Thoracic aorta (tissue), 1 donor: Measurements from ENCODE around the gene OR2K2.

GRCh38 chr9:110777227-110777504 lies 108.6 kb downstream of the MUSK start:
- RAMPAGE, long total RNA = no peak

GRCh38 chr9:111039523-111039819 lies 1.2 kb upstream of the LPAR1 start:
- RAMPAGE, long total RNA = no peak

DNA sequence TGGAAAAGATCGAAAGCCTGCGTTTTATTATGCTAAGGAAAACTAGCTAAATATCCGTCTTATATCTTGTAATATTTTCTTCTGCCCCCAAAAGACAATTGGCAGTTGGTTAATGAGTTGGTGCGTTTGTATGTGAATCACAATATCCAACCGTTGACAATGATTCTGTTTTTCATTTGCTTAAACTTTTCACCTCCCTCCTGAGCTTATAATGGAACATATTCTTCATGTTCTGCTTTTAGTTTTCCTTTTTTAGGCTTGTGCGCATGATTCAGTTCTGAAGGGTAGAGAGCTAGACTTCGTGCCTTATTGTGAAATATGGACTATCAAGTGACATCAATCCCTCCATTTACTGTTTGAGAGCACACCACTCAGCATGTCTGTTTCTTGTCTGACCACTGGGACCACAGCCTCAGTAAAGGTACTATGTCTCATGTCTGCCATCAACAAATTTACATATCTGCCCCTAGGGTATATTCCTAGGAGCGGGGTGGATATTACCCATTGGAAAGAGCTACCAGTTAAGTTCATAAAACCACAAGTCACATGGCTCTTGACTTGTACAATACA lies 30.5 kb upstream of the LPAR1 start:
- RAMPAGE, long total RNA = no peak

DNA sequence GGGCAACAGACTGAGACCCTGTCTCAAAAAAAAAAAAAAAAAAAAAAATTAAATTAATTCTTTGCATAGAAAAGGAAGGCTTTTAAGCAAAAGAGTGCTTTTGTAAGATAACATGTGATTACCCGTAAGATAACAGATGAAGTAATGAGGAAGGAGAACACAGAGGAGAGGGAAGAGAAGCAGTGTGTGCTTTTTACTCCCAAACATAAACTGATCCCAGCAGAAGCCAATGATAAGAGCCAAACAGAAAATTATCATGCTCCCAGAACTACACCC lies 42.2 kb downstream of the OR2K2 start:
- RAMPAGE, long total RNA = no peak

DNA sequence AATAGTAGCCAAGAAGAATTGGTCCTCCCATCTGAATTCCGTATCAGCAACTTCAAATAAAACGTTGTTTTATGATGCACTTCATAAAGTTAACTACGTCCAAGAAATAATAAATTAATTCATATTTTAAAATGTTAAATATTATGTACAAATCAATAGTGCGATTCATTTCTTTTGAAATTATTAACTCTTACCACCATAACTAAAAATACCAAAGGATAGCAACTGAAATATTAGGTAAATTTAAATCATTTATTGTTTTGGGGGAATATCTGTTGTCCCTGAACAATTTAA lies at the start of gene OR2K2:
Gene OR2K2, minus strand, starts transcription at position 93 of the 294 bp plus-strand sequence.
- RAMPAGE, long total RNA = no peak

DNA sequence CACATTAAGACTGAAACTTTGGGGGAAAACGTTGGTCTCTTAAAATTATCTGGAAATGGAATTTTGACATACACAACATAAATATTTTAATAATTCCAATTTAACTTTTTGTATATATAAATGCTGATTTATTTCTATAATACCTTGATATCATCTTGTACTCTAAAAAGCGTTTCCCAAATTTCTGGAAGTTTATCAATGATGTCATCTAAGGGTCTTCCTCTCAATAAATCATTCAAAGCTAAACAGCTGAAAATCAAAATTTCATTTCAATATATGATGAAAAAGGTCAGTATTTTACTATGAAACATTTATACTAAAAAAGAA lies 55.1 kb upstream of the OR2K2 start:
- RAMPAGE, long total RNA = no peak

GRCh38 chr9:111456373-111457076 lies 27.7 kb downstream of the ECPAS start:
- RAMPAGE, long total RNA = no peak

DNA sequence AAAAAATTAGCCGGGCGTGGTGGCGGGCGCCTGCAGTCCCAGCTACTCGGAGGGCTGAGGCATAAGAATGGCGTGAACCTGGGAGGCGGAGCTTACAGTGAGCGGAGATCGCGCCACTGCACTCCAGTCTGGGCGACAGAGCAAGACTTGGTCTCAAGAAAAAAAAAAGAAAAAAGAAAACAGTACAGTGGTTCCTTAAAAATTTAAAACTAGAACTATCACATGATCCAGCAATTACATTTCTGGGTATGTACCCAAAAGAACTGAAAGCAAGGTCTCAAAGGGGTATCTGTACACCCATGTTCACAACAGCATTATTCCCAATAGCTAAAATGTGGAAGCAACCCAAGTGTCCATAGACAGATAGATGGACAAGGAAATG lies 2.8 kb downstream of the ECPAS start:
- RAMPAGE, long total RNA = no peak

DNA sequence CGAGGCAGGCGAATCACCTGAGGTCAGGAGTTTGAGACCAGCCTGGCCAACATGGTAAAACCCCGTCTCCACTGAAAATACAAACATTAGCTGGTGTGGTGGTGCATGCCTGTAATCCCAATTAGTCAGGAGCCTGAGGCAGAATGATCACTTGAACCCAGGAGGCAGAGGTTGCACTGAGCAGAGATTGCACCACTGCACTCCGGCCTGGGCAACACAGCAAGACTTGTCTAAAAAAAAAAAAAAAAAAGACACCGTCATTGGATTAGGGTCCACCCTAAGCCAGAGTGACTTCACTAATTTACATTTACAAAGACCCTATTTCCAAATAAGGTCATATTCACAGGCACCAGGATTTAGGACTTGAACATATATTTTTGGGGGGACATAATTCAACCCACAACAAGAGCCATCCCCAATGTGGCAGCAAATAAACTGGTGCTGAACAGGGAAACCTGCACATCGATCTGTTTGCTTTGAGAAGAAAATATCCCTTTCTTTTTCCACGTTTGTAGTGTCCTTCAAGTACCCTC lies 3.8 kb upstream of the DNAJC25 start:
- RAMPAGE, long total RNA = no peak

DNA sequence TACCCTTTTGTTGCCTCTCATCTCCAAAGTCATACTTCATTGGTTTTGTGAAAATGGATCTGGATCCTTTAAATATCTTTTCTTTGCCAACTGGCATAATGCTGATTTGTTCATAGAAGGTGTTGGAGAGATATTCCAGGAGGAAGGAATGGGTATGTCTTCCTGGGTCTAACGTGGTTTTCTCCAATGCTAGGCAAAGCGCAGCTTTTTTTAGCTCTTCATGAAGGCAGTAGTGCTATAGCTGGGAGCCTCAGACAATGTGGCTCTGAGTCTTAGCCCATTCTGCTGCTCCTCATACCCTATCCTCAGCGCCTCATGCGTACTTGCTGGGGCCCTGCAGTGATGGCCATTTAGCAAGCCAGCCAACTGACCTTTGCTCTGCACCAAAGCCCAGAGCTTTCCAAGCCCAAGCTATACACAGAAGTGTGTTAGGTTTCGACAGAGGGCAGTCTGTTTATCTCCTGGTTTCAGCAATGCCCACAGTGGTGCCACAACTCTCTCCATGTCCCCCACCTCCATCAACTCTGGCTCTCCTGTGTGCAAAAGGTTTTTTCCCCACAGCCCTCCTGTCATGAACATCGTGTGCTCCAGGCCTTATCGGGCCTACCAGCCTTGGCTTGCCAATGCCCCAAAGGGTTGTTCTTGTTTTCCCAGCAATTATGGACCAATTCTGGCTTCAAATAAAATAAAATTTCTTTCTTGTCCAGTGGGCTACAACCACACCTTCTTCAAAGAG lies 16.8 kb downstream of the GNG10 start:
- RAMPAGE, long total RNA = no peak

GRCh38 chr9:111891851-111892333 lies 4.7 kb upstream of the UGCG start:
- RAMPAGE, long total RNA = no peak

GRCh38 chr9:112040656-112041550 lies 134.2 kb downstream of the SUSD1 start:
- RAMPAGE, long total RNA = no peak

DNA sequence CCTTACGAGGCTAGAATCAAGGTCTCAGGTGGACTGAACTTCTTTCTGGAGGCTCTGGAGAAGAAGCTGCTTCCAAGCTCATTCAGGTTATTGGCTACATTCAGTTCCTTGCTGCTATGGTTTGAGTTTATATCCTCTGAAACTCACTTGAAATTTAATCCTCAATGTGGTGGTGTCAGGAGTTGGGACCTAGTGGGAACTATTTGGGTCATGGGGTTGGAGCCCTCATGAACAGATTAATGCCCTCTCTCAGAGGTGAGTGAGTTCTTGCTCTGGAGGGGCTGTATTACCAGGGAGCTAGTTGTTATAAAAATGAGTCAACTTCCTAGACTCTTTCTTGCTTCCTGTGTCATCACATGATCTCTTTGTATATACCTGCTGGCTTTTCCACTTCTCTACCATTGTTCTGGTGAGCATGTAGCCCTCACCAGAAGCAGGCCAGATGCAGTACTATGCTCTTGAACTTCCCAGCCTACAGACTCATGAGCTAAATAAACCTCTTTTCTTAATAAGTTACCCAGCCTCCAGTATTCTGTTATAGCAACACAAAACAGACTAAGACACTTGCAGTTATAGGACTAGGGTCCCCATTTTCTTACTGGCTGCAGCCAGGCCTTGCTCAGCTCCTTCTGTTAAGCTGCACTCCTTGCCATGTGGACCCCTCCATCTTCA lies 127.6 kb downstream of the SUSD1 start:
- RAMPAGE, long total RNA = start-site peak on the minus strand centred at position 596 of the sequence, 549 bp wide, 7 reads

DNA sequence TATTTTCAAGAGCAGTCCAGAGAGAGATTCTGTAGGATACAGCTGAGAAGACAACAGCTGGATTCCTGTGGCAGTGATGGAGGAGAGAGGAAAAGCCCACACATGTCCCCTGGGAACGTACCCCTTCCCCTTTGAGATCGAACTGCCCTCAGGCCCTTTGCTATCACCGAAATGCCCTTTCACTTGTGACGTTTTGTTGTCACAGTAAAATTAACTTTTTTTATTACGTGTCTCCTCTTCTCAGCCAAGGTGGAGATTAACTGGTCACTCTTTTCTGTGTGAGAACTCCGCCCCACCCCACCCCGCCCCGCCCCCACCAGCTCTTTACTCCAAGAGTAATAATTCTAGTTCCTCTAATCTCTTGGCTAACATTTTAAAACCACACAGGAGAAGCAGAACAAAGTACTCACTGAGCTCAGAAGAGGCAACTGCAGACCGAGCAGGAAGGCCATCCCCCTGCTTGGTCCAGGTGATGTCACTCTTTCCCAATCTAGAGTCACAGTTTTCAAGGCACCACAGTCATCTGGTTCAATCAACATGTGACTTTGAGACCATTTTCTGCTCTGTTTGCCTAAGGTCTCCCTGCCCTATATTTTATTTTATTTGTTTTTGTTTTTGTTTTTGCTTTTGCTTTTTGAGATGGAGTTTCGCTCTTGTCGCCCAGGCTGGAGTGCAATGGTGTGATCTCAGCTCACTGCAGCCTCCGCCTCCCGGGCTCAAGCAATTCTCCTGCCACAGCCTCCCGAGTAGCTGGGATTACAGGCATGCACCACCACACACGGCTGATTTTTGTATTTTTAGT lies 105.5 kb downstream of the SUSD1 start:
- RAMPAGE, long total RNA = no peak

GRCh38 chr9:112093148-112093540 lies 82.0 kb downstream of the SUSD1 start:
- RAMPAGE, long total RNA = no peak

DNA sequence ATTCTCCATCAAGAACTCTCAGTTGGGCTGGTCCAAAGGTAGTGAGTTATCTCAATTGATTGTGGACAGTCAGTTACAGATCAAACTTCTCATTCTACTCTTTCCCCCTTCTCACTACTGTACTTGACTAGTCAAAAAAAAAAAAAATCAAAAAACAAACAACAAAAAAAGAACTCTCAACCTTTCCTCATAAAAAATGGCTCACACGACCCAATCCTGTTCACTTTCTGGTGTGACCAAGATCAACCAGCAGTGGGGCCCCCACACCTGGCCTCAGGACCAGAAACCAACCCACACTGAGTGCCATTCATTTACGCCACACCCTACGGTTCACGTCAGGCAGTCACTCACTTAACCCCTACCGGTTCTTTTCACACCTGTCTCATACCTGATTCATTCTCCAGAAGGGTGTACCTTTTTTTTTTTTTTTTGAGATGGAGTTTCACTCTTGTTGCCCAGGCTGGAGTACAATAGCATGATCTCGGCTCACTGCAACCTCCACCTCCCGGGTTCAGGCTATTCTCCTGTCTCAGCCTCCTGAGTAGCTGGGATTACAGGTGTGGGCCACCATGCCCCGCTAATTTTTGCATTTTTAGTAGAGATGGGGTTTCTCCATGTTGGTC lies 5.7 kb downstream of the SUSD1 start:
- RAMPAGE, long total RNA = no peak

DNA sequence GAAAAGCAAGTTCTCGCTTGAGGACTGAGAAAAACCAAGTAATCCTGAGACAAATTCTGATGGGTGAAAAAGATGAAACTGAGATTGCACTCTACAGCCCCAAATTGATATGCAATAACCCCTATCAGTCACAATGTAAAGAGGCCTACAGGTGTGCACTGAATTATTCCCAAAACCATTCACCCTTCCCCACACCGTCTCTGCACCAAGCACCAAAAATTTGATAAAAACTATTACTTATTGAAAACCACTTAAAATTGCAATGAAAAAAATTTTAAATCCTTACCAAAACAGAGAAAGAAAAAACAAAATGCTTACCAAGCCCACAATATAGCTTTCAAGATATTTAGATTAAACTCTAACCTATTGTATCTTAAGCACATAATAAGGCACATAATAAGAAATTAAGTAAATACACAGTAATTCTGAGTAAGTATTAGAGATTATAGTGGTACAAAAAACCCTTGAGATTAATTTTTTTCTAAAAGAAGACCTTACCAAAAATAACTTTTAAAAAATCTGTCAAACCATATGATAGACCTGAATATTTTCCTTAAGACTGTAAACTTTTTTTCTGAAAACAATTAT lies 47.4 kb upstream of the SUSD1 start:
- RAMPAGE, long total RNA = no peak

DNA sequence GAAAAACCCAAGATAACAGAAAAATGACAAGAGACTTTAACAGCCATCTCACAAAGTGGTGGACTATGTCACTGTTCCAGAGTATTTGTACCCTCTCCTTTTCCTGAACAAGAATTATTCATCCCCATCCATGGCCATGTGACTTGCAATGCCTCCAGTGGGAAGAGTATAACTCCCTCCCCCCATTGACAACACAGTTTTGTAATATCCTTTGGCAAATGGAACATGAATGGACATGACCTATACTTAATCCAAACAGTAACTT lies 33.9 kb downstream of the PTBP3 start:
- RAMPAGE, long total RNA = no peak

DNA sequence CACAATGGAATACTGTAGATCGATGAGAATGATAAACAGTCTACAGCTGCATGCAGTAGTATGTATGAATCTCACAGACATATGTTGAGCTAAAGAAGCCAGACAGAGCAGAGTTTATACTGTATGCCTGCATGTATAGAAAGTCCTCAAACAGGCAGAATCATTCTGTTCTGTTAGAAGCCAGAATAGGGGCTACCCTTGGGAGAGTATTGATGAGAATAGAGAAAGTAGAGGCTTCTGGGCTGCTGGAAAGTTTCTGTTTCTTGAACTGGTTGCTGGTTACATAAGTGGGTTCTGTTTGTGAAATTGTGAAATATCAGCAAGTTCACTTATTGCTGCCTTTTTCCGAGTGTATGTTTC lies 9.6 kb downstream of the KIAA1958 start:
- RAMPAGE, long total RNA = no peak

DNA sequence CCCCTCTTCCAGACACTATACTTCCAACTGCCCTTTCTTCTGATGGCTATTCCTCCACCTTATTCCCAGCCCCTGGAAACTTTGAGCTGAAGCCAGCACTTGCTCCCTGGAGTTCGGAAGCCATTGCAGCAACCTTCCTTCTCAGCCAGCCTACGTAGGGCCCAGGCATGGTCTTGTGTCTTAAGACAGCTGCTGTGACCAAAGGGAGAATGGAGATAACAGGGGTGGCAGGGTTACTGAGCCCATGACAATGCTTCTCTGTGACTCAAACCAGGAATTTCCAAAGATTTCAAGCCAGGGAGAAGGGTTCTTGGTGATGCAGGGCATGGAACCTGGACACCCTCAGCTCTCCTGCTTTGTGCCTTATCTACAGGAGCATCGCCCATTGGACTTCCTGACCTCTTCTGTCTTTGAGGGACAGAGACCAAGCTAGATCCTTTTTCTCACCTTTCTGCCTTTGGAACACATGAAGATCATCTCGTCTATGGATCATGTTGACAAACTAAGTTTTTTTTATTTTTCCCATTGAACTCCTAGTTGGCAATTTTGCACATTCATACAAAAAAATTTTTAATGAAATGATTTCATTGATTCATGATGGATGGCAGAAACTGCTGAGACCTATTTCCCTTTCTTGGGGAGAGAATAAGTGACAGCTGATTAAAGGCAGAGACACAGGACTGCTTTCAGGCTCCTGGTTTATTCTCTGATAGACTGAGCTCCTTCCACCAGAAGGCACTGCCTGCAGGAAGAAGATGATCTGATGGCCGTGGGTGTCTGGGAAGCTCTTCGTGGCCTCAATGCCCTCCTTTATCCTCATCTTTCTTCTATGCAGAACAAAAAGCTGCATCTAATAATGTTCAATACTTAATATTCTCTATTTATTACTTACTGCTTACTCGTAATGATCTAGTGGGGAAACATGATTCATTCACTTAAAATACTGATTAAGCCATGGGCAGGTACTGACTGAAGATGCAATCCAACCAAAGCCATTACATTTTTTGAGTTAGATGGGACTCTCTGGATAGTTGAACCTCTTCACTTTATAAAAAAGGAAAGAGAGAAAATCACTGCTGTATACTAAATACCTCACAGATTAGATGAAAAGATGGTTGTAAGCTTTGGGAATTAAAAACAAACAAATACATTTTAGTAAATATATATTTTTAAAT lies 12.5 kb downstream of the SLC31A2 start:
- RAMPAGE, long total RNA = no peak